ENCODE measurements around a stretch of chr9.

GRCh38 chr9:114385739-114386227 is 2.0 kb downstream of the AKNA start:
- PRO-cap: no peak

GRCh38 chr9:114386997-114387486 is 740 bp downstream of the AKNA start:
- PRO-cap: bidirectional peak, plus-strand start at chr9:114387314, minus-strand start at chr9:114387237

GRCh38 chr9:114502856-114503521 is 2.3 kb downstream of the WHRN start:
- PRO-cap: no peak

GRCh38 chr9:114518501-114519217 is 13.4 kb upstream of the WHRN start:
- PRO-cap: no peak

- PRO-cap: no peak
Observed at GRCh38 chr9:114657453-114657609, 274 bp downstream of the TEX53 start.

- PRO-cap: no peak
Observed at GRCh38 chr9:114902542-114903493, 27.6 kb downstream of the TNFSF8 start.

DNA sequence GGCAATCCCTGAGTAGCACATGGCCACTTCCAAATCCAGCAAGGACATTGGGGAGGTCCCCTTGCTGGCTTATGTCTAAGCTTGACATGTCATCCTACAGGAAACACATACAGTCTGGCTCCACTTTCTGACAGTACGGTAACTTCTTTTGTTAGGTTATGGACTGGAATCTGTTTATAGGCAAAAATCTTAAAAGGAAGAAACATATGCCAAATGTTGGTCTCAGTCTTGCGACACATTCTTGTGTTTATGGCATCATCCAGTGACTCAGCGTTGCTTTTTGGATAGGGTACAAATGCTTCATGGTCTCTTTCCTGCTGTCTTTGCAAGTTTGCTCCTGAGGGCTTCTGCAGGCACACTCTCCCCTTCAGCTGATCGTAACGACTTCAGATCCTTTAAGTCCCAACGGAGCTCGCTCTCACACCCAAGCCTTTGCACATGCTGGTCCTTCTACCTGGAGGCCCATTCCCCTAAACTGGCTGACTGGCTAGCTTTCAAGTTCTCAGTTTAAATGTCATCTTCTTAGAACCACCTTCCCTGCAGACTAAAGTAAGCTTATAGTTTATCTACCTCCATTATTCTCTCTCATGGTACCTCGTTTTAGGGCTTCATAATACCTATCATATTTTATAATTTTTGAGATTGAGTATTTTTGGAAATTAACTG is 23.6 kb upstream of the TNFSF8 start:
- PRO-cap: no peak

DNA sequence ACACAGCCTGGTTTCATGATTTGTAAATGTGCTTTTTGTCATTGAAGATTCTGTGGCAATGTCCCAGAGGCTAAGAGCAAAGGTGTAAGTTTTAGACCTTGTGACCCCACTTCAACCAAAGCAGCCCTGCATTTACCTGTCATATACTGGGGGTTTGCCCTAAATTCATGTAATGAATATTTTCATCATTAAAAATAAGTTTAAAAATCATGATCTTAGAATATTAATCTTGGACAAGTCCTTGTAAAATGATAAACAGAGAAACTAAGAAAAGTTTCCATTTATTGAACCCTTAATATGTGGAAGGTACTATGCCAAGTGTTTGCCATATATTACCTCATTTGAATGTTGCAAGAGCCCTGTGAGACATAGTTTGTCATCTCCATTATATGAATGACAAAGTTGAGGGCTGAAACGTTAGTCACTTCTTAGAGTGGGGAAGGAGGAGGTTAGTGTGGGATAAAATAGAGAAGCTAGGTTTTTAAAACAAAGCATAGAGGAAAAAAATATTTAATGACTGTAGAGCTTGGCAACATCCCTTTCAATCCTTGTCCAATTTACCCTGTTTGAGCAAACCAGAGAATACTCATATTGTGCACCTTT is 2.1 kb downstream of the TNC start:
- PRO-cap: no peak

GRCh38 chr9:115116339-115117149 is 1.4 kb downstream of the TNC start:
- PRO-cap: no peak

- PRO-cap: no peak
Observed at GRCh38 chr9:115475545-115476029, 357.6 kb upstream of the TNC start.

DNA sequence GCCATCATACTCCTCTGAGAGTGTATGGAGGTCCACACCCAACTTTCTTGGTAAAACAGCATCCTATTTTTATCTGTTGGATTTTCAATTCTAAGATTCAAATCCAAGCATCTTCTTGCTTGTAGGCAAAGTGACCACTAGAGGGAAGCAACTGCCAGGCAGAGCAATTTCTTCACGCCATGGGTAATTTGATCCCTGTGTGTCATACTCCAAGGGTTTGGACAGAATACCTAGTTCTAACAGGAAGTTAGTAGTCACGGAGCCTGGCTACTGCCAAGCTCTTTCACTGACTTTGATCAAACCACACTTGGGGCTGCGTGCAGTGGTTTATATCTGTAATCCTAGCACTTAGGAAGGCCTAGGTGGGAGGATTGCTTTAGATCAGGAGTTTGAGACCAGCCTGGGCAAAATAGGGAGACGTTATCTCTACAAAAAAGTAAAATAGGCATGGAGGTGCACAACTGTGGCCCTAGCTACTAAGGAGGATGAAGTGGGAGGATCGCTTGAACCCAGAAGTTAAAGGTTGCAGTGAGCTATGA is 473.7 kb upstream of the TNC start:
- PRO-cap: no peak

DNA sequence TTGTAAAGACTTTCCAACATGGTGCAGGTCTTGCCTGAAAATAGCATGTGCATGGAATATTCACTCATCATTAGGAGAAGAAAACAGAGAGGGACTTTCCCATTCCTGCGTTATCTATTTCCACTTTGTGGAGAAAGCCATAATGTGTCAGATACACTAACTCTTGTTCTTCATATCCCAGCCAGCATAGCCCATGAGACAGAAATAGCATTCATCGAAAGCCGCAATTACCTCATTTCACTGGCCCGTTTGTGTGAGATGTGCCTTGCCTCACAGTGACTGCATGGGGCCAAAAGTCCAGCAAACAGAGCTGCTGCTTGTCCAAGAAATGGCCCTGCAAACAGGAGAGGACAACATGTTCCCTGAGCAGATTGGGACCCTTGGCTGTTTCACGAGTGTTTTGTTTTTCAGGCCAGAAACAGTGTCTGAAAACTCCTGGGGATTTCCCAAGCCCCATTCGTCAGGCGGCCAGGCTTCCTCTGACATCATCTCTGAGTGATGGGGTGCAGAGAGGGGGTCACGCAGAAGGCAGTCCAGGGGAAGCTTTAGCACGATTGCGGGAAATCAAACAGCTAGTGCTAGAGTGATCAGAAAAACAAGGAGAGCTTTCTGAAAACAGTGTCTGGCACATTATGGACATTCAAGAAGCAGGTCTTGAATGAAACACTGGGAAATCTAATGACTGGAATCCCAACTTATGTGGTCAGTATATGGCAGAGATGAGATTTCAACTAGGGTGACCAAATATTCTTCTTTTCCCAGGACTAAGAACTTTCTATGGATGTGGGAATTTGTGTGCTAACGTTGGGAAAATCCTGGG is 503.5 kb upstream of the PAPPA start:
- PRO-cap: no peak

DNA sequence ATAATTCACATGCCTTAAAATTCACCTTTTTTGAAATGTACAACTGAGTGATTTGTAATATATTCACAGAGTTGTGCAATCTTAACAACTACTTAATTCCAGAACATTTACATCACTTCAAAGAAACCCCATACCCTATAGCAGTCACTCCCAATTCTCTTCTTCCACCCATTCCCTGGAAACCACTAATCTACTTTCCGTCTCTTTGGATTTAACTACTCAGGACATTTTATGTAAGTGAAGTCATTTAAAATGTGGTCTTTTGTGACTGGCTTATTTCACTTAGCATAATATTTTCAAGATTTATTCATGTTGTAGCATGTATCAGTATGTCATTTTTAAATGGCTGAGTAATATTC is 214.2 kb upstream of the PAPPA start:
- PRO-cap: no peak

GRCh38 chr9:116153981-116154275 is 337 bp downstream of the PAPPA start:
- PRO-cap: bidirectional peak, plus-strand start at chr9:116154173, minus-strand start at chr9:116154105

DNA sequence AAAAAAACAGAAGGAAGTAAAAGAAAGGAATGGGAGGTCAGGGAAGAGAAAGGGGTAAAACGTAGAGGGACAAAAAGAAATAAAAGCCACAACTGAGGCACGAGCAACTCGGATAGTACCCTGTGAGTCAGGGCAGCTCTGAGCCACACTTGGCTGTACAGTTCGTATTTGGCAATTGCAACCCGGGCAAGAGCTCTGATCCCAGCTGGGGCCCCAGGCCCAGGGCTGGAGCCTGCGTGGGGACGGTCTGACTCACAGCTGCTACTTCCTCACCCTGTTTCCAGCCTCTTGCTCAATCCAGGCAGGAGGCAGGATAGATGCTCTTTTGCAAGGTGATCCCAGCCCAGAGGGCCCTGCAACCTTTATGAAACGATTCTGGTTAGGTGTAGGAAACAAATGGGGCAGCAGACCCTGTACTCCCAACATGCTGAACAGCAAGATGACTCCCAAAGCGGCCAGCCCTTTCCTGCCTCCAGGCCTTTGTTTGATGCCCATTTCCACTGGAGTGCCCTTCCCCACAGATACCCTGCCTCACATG is 137.8 kb upstream of the TRIM32 start:
- PRO-cap: no peak

DNA sequence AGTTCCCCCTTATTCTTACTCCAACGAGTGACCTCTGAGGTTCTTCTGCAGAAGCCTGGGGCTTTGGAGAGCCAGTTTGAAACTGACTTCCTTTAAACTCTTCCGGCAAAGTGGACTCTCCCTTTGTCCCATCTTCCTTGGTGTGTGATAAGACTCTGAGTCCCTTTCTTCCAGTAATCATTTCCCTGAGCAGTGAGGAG is 137.6 kb upstream of the ASTN2 start:
- PRO-cap: no peak

DNA sequence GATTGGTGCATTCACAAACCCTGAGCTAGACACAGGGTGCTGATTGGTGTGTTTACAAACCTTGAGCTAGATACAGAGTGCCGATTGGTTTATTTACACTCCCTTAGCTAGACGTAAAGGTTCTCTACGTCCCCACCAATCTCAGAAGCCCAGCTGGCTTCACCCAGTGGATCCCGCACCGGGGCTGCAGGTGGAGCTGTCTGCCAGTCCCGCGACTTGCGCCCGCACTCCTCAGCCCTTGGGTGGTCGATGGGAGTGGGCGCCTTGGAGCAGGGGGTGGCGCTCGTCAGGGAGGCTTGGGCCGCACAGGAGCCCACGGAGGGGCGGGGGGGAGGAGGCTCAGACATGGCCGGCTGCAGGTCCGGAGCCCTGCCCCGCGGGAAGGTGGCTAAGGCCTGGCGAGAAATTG is 61.7 kb upstream of the TLR4 start:
- PRO-cap: no peak

DNA sequence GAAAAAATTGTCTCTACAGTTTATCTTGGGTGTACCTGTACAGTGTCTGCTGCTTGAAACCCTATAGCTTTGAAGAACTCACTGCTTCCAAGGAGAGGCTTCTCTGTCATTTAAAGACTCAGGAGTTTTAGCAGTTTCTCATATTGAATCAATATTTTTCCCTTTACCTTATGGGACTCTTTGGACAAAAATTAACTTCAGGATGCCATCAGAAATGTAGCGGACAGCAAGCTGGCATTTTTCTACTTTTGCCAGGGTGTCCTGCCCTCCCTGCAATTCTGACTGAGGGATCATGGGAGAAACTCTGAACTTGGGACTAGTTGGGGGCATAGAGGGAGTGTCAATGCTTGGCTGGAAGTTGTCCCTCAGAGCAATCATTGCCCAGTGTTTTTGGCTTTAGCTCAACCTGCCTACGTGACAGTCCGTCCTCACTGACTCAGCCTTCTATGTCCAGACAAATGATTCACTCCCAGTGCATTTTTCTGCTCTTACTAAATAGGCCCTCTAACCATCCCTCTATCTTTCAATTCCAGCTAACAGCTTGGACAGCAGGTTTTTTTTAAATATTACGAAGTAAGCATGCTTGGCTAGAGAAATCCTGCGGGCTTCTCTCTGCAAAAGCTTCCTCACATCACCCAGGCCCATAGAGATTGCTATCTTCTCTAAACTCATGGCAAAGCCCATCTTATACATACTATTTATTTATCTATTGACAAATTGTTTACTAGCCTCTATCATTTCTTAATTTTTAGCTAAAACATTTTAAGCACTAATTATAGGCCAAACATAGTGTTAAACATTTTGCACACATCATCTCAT is 627.4 kb downstream of the TLR4 start:
- PRO-cap: no peak

- PRO-cap: no peak
Observed at GRCh38 chr9:119168917-119170019, 200.0 kb downstream of the BRINP1 start.

DNA sequence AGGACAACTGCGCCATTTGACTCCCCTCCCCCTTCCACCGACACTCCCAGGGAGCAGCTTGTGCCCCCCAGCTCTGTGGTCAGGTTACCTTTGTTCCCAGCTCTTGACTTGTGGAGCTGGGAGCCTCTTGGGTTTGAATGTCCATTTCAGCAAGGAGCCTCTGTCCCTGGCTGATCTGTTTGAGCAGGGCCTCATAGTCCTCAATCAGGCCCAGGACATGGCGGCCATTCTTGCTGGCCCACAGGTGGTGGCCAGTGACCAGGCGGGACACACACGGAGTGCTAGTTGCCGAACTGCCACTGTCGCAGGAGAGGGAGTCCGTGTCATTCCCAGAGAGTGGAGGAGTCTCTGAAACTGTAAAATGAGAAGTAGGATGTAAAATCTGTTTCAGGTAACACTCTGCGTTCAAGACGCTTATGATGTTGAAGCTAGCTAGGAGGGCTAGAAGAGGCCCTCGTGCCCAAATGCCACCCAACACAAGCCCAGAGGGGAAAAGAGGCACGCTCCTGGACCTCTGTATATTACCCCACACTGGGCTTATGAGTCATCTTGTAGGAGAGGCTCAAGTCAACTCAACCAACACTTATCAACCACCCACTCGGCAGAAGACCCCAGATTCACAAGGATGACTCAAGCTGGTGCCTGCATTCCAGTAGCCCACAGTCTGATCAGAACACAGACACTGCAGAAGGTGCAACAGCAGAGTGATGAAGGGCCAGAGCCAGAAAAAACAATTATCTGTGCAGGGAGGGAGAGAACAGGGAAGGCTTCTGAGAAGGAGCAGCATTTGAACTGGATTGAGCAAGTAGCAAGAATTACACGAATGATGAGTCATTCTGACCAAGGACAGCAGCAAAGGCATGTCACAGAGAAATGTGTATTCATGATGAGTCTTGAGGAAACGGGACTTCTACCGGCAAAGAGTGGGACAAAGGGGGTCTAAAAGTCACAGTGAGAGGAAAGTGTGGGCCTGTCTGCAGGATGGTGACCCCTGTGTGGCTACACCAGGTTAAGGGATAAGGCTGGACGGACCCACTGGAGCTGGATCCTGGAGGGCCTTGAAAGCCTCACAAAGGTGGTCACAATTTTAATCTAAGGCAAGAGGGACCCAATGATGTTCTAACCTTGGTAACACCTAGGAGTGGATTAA is 176.9 kb downstream of the CDK5RAP2 start:
- PRO-cap: no peak

All from sciatic nerve (tissue), 1 donor.